ENCODE measurements around the gene FAN1.

GRCh38 chr15:29968135-29969275, 114.2 kb upstream of the GOLGA8J start:
- PRO-cap, 2 experiments, result no peak in any of the 2 experiments

- PRO-cap, 2 experiments, result no peak in any of the 2 experiments
Measured at GRCh38 chr15:29985382-29985646, 97.4 kb upstream of the GOLGA8J start.

DNA sequence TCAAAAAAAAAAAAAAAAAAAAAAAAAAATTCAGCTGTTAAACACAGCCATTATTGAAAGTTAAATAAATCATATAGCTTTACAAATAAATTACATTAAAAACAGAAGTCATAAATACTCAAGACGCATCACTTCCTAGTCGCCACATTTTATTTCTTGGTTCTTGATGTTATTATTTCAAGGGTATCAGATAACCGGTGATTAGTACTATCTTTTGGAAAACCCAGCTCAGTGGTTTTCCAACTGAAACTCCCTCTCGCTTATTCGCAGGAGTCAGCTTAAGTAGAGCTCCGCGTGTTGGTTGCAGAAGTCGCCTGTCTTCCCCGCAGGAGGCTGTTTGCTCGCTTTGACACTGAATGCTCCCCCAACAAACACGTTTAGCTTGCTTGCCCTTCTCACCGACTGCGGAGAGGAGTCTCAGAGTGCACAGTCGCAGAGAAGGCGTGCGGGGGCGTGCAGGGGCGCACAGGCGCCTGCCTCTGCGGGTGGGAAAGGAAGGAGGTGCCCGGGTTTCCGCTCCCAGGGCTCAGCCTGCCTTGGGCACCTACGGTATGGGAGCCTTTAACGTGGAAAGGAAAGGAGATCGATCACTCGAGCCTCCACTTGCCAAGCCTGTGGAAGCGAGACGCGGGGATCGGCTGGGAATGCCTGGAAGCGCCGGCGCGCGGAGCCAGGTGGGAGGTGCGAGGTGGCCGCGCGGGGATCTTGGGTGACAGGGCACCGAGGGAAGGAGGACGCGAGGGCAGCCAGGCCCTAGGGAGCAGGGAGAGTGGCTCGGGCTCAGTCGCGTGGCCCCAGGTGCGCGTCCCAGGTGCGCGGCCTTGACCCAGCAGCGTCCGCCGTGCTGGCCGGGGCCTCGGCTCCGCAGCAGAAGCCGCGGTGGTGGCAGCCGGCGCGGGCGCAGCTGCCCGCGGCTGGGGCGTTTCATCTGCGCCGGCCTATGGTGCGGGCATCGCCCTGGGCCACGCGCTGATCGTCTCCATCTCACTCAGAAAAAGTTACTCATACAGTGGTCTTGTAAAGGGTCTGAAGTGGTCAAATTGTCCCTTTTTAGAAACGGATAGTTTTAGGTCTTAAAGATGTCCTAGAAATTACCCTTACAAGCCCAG, at the start of gene FAN1:
TSS of gene FAN1 (plus strand) at position 702 of the 1,109 bp plus-strand sequence.
- PRO-cap, 2 experiments, result peak in 2 of 2 experiments; most common plus-strand start position 702 of the sequence (in 1); most common minus-strand start position 406 of the sequence (in 2)

GRCh38 chr15:30992519-30992885, 1.1 kb upstream of the MTMR10 start:
- PRO-cap, 2 experiments, result no peak in any of the 2 experiments

DNA sequence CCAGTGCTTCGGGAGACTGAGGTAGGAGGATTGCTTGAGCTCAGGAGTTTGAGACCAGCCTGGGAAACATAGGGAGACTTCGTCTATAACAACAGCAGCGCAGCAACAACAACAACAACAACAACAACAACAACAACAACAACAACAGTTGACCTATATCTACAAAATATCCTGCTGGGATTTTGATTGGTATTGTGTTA, 16.0 kb upstream of the MTMR10 start:
- PRO-cap, 2 experiments, result no peak in any of the 2 experiments

GRCh38 chr15:31215361-31216216, 111.0 kb upstream of the KLF13 start:
- PRO-cap, 2 experiments, result peak in 2 of 2 experiments; most common plus-strand start chr15:31215649 (in 1); most common minus-strand start chr15:31216016 (in 2)

DNA sequence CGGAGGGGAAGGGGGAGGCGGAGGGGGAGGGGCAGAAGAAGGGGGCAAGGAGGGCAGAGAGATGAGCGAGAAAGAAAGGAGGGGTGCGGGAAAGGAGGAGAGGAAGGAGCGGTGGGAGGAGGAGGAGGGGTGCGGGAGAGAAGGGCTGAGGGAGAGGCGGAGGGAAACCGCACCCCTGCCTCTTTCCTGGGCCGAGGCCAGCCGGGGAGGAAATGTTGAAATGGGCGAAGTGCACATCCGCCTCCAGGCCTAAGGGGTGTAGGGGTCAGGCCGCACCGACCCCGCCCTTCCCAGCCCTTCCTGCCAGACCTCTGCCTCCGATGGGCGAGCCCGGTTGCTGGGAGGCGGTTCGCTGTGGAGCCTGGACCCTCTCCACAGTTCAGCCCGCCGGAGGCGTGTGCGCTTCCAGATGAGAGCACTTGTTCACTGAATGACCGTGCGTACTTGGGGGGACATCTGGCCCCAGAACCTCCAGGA, 110.4 kb upstream of the KLF13 start:
- PRO-cap, 2 experiments, result peak in 1 of 2 experiments; most common plus-strand start position 66 of the sequence (in 1)

DNA sequence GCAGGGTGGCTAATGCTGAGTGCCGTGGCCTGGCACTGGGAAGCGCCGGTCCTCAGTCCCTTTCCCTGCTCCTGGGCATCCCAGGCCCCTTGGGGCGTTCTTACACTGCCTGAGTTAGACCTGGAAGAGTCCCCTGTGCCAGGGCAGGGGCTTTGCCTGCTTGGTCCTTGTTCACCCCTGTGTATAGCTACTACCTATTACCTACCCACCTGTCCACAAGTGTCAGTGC, 110.0 kb upstream of the KLF13 start:
- PRO-cap, 2 experiments, result no peak in any of the 2 experiments

DNA sequence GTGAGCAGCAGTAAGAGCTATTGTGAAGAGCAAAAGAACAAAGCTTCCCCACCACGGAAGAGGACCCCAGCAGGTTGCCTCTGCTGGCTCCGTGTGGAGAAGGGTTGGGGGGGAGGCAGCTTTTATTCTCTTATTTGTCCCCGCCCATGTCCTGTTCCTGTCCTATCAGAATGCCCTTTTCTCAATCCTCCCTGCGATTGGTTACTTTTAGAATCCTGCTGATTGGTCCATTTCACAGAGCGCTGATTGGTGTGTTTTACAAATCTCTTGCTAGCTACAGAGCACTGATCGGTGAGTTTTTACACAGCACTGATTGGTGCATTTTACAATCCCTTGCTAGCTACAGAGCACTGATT, 100.7 kb upstream of the KLF13 start:
- PRO-cap, 2 experiments, result no peak in any of the 2 experiments

DNA sequence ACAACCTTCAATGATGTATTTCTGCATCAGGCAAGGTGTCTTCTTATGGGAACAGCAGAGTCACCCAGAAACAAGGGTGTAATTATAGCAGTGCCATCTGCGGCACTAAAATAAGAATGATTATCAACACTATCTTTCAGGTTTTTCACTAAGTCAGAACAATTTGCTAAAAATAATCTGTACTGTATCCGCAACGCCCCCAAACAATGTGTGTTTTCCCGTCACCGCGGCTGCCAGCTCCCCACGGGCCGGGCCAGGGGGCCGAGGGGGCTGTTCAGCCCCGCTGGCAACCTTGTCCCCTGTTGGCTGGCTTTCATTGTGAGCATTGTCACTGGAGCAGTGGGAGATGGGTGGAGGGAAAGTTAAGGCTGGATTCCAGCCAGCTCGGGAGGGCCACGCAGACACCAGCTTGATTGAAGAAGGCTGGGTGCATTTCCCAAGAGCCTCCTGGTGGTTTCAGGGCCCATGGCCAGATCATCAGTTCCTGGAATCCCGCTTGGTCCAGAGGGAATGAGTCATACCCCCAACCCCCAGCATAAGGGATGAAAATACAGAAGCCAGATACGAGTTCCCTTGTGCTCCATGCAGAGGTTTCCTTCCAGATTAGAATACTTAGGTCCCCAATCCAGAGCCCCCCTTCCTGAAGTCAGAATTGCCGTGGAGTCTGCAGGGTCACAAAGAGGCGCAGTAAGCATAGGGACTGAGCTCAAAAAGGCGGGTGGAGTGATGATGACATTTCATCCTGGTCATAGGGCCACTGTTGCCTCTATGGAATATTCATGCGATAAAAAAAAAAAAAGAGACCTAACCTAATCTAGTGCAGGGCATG, 90.2 kb upstream of the KLF13 start:
- PRO-cap, 2 experiments, result no peak in any of the 2 experiments

DNA sequence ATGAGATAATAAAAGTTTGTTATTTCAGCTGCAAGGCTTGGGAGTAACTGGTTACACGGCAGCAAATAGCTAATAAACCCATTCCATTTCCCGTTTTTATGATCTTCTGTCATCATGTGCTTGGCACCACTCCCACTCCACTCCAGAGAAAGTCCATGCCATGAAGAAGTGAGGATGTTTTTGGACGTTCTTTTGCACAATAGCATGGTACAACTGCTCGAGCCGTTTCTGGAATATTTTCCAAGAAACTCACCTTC, 72.0 kb upstream of the KLF13 start:
- PRO-cap, 2 experiments, result no peak in any of the 2 experiments

DNA sequence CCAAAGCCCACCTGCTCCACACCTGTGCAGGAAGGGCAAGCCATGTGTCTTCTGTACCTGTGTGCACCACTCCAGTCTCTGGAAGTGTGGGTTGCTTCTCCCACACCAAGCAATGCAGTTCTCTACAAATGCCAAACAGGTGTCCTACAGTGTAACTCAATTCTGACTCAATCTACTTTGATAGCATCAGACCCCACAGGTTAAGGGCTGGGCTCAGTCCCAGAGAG, 28.9 kb upstream of the KLF13 start:
- PRO-cap, 2 experiments, result no peak in any of the 2 experiments

- PRO-cap, 2 experiments, result no peak in any of the 2 experiments
Measured at GRCh38 chr15:31332158-31332855, 5.7 kb downstream of the KLF13 start.

GRCh38 chr15:31342583-31343554, 16.2 kb downstream of the KLF13 start:
- PRO-cap, 2 experiments, result no peak in any of the 2 experiments

GRCh38 chr15:31371884-31372416, 45.3 kb downstream of the KLF13 start:
- PRO-cap, 2 experiments, result no peak in any of the 2 experiments

DNA sequence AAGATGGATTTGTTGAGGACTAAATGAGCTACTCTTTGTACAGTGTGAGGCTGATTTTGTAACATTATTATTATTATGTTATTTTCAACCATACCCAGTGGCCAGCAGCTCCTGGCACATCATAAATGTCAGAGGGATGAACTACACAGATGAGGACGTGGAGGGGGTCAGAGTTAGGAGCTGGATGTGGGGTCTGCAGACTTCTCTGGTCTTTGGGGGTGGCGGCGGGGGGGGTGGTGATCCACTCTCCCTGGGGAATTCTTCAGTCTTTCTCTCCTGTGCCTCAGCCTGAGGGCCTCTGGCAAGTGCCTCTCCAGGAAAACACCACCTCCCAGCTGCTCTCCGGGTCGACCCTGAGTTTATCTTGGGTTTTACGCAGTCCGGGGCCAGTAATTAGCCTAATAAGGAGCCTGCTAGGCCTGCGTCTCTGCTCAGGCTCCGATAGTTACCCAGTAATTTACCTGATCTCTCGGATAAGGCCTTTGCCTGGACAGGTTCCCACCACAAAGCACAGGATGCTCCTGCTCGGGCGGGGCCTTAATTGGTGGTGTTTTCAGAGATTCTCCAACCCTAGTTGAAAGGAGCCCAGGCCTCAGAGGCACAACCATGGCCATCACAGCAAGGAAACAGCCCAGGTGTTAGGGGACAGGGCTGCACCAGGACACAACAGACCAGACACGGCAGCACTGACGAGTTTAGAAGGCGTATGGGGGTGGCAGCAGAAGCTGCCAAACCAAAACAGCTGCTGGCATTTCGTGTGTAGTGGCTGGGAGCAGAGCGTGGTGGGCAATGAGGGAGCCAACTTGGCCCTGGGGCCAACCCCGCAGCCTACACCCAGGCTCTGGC, 71.2 kb downstream of the KLF13 start:
- PRO-cap, 2 experiments, result no peak in any of the 2 experiments

DNA sequence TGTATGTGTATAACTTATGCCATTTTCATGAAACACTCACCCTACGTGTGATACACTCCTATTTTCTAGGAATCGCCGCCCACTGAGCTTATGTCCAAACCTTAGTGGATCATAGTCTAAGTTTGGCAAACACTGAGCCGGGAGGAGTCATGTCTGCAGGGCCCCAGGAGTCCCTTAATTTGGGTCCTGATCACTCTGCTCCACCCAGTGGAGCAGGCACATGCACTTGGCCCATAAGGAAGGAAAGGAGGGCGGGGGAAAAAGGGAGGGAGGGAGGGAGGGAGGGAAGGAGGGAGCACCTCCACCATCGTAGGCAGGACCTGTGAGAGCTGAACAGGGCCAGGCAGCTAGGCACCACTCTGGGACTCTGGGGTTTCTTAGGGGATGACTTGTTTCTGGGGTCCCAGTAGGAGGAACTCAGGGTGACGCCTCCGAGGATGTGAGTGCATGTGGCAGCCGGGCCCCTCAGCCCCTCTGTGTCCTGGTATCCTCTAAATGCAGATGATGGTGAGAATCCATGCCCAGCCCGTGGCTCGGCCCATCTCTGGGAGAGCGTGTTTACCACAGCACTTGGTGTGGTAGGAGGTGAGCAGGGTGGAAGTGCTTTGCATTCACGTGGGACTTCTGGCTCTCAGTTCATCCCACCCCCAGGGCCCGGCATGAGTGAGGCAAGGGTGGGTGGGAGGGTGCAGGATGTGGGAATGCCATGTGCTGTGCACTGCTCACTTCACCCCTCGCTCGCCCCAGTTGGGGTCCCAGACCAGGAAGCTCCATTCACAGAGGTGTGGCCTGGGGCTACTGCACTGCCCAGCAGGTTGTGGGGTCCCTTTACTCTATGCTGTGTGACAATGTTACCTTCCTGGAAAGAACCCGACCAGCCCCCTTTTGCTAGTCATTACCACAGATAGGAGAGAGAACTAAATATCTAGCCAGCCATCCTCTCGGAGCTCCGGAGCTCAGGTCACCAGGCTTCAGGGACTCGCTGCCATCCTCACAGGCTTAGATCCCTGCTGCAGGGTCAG, 109.6 kb downstream of the KLF13 start:
- PRO-cap, 2 experiments, result peak in 1 of 2 experiments; most common minus-strand start position 602 of the sequence (in 1)

DNA sequence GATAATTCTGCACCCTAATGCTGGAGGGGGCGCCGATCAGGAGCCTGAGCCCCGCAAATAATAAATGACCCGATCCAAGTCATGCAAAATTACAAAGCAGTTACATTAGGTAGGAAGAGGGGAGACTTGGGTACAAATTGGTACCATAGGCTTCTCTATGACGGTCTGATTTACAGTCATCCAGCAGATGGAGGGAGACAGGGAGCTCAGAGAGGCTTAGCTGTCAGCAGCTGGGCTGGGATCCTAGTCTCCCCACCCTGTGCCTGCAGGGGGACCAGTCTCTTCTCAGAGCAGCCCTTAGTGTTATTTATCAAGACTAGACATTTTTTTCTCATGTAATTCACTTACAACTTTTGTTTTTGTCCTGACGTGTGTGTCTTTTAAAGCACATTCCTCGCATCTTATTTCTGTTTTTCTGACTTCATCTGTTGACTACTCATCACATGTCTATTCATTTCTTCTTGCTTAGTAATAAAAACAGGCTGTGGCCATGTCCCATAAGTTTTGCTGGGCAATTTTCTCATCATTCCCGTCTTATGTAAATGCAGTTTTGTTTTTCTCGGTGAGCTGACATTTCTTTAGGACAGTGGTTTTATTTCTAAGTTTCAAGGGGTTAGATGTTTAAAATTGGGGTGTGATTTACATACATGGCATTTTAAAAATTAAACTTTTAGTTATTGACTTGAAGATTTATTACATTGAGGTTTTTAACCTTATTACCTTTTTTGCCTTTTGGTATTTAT, 116.1 kb downstream of the KLF13 start:
- PRO-cap, 2 experiments, result no peak in any of the 2 experiments

DNA sequence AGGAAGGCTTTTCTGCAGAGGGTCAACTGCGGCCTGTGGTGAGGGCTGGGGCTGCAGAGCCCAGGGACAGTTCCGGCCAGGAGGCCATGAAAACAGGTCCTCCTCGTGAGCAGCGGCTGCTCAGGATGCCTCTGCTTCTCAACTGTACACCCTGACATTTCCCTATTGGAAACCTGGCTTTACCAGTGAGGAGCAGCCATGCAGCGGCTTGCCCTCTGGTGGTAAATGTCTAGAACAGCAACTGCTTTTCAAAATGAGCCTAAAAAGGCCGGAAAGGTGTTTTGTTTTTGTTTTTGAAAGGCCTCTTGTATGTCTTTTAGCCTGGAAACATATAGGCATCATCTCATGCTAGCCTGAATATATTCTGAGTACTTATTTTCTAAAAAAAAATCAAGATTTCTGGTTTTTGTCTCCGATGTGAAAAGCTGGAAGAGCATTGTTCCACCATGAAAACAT, 163.4 kb downstream of the KLF13 start:
- PRO-cap, 2 experiments, result no peak in any of the 2 experiments

- PRO-cap, 2 experiments, result no peak in any of the 2 experiments
Measured at GRCh38 chr15:31739978-31740772, 130.3 kb downstream of the OTUD7A start.